Measurements from ENCODE around the genes INF2 and MTA1.

GRCh38 chr14:104688654-104689728 lies at the start of gene INF2:
Gene INF2, plus strand, starts transcription at chr14:104689618.
- RRBS, result 19% methylated on average over 18 of the region's 80 CpGs

DNA sequence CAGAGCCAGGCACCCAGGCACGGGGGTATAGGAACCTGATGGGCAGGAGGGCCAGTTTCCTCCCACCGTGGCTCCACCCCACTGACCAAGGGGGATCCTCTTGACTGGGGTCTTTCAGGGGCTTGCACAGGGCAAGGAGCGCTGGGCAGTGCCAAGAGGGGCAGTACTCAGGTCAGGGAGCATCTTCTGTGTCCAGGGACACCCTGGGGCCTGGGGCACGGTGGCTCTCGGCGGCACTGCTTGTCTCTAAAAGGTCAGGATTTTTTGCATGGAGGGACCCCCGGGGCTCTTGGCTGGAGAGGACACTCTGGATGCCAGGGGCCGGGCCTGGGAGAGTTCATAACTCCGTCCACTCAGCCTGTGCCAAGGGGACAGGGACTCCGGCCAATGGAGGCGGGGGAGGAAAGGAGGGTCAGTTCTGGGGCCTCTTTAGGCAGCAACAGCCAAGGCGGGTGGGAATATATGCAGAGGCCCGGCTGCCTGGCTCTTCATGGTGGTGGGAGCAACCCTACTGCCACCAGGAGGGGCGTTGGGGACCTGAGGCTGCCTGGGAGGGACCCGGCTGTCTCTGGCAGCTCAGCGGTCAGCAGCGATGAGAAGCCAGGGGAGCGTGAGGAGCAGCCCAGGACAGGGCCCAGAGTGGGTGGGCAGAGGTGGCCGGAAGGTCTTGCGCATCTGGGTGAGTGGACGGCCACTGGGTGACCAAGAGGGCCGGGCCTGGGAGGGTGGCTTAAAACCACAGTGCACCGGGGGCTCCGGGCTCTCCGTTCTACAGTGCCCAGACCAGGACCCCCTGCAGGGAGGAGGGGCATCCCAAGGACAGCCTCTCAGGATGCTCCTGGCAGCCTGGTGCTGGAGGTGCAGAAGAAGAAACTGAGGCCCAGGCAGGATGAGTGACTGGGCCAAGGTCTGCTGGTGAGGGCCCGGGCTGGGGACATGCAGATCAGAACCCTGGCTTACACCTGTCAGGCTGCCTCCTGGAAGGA lies 9.8 kb downstream of the INF2 start:
- RRBS, result 93% methylated on average over 11 of the region's 26 CpGs

DNA sequence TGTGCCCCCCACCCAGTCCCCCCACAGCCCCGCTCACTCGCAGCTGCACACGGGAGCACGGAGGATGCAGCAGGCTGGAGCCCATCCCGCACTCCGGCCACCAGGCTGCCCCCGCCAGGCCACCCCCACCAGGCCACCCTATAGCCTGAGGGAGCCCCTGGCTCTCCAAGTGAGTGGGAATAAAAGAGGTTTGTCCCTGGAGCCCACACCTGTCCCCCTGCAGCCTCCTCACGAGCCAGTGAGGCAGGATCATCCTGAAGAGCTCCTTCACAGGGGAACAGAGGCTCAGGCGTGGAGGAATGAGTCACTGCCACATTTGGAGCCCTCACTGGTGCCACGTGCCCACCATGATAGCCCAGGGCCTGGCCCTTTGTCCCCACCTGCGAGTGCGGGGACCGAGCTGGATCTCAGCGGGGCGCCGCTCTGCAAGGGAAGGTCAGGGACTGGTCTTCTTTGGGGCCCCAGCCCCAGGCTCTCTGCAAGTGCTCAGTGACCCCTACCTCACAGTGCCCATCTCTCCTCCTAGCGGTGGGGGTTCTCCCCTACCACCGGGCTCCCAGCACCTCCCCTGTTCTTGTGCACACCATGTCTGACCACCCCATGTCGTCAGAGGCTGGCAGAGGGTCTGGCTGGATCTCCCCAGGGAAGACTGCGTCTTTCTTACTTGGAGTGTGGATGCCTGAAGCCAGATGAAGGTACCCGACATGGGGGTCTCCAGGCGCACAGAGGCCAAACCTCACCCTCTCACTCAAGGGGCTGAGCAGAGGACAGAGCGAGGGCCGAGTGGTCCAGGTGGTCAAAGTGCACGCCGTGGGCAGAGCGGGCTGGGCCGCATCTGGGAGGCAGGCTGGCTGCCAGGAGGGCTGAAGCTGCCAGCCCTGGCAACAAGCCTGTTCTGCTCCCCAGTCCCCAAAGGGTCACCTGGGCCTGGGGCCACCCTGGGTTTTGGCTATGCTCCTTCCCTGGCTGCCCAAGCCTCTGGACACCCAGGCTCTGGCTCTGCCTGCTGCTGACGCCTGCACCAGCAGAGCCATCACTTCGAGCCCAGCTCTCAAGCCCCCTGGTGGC lies 2.3 kb downstream of the ADSS1 start:
- RRBS, result no CpG with 5 or more reads among the region's 30 CpGs

- RRBS, result no CpG with 5 or more reads among the region's 34 CpGs
Measured at GRCh38 chr14:104732094-104733427, 8.5 kb downstream of the ADSS1 start.

DNA sequence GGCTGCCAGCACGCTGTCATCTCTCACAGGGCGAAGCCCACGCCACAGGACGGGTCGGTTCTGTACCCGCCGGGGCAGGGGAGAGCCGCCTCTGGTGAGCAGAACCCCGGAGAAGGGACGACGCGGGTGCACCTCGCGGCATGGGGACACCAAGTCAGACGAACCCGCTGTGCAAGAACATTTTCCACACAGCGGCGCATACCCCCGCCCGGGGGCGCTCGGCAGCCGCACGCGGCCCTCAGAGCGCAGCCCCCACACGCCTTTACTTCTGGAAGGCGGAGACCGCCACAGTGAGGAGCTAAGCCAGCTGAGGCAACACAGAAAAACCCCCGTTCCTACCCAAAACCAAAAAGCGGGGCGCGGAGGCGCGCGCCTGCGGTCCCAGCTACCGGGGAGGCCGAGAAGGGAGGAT lies 942 bp upstream of the SIVA1 start:
- RRBS, result 94% methylated on average over 10 of the region's 39 CpGs

- RRBS, result no CpG with 5 or more reads among the region's 9 CpGs
Measured at GRCh38 chr14:104858736-104859413, 6.2 kb upstream of the CEP170B start.

DNA sequence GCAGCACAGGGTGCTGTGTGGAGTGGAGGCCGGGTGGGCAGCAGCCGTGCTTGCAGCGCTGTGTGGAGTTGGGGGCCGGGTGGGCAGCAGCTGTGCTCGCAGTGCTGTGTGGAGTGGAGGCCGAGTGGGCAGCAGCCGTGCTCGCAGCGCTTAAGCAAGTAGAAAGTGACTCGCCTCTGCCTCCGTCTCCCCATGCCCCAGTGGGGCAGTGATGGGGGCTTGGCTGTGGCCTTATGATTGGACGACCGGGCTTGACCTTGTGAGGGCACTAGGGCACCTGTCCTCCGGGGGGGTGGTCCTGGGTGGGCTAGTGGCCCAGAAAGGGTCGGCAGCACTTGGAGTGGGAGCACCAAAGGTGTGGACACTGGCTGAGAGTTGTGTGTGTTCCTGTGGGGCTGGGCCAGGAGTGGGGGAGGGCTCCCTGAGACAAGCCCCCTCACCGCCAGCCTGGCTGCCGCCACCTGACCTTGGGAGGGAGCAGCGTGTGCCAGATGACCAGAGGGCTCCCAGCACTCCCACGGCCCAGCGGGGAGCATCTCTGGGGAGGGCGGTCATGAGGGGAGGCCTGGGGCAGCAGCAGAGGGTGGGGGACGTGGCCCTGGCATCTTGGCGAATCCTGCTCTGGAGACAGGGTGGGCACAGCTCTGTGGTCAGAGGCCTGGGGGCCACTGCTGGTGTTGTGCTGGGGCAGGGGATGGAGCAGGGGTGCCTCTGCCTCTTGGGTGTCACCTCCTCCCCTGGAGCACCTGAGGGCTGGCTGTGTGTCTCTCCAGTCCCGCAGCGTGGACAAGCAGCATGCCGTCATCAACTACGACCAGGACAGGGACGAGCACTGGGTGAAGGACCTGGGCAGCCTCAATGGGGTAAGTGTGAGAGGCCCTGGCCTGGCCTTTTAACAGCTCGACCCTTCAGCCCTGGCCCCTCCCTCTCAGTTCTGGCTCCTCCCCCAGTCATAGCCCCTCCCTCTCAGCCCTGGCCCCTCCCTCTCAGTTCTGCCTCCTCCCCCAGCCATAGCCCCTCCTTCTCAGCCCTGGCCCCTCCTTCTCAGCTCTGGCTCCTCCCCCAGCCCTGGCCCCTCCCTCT lies 10.8 kb downstream of the CEP170B start:
- RRBS, result 96% methylated on average over 3 of the region's 29 CpGs

DNA sequence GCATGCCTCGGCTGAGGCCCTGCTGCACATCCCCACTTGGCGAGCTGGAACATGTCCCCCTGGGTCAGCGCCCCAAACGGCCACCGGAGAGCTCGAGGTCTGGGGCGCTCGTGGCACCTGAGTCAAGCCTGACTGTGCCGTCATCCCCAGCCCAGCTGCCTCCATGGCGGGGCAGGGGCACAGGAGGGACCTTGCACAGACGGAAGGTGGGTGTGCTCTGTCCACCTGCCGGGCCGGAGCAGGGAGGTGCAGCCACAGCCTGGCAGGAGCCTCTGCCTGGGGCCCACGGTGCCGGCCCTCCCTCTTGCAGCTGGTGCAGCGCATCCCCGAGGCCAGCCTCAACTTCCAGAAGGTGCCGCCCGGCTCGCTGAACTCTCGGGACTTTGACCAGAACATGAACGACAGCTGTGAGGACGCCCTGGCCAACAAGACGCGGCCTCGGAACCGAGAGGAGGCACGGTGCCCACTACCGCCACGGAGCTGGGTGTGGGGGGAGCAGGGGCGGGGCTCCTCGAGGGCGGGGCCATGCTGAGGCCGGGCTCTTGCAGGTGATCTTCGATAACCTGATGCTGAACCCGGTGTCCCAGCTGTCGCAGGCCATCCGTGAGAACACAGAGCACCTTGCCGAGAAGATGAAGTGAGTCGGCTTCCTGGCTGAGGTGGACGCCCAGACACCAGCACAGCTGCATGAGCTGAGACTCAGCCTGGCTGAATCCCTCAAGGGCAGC lies 28.3 kb downstream of the CEP170B start:
- RRBS, result 93% methylated on average over 4 of the region's 41 CpGs

DNA sequence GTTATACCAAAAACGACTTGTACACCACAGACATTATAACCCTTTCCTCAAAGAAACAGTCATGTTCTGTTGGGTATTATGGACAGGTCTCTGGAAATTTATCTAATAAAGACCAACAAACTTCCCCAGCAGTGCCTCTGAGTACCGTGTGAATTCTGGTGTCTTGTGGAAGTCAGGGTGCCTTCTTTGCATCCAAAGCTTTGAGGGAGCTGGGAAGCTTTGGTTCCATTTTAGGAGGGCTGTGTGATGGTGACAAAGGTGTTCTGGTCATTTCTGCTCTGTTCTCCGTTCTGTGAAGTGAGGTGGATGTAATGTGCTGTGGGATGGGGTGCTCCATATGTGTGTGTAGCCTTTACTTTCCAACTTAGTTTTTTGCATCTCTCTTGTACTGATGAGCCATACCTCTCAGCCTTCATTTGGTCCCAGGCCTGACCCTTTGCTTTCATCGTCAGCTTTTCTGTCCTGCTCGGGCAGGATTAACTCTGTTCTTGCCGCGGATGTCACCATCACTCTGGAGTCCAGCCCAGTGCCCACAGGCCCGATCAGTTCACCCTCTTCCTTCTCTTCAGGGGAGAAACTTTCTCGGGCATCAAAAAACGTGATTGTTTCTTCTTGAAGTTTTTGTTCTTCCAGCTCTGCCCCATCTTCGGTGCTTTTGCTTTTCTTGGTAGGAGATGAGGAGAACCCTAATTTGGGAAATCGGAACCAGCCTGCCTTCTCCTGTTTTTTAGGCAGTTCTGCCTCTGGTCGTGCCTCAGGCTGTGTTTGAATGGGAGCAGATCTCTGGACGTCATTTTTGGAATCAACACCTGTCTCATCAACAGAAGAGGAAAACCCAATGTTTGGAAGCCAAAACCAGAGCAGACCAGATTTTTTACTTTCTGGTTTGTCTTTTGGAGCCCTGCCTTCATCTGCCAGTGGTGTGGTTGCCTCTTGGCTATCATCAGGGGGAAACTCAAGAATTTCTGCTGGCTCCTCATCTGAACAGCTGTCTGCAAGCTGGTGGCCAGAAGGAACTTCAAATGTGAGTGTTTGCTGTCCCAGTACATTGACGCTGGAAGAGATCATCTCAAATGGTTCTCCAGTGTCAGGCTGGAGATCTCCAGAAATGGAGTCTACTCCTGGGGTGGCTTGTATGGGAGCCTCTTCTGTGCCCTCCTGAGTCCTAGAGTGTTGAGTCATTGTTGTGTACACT lies 13.4 kb downstream of the PLD4 start:
- RRBS, result no CpG with 5 or more reads among the region's 15 CpGs

GRCh38 chr14:105018132-105018574 lies 2.7 kb downstream of the CDCA4 start:
- RRBS, result no CpG with 5 or more reads among the region's 4 CpGs

- RRBS, result no CpG with 5 or more reads among the region's 8 CpGs
Measured at GRCh38 chr14:105080454-105080805, 15.2 kb upstream of the GPR132 start.

- RRBS, result 57% methylated on average over 15 of the region's 20 CpGs
Measured at GRCh38 chr14:105199037-105199581, 18.0 kb upstream of the NUDT14 start.

GRCh38 chr14:105225961-105226613 lies 22.2 kb upstream of the BTBD6 start:
- RRBS, result 100% methylated on average over 1 of the region's 12 CpGs

DNA sequence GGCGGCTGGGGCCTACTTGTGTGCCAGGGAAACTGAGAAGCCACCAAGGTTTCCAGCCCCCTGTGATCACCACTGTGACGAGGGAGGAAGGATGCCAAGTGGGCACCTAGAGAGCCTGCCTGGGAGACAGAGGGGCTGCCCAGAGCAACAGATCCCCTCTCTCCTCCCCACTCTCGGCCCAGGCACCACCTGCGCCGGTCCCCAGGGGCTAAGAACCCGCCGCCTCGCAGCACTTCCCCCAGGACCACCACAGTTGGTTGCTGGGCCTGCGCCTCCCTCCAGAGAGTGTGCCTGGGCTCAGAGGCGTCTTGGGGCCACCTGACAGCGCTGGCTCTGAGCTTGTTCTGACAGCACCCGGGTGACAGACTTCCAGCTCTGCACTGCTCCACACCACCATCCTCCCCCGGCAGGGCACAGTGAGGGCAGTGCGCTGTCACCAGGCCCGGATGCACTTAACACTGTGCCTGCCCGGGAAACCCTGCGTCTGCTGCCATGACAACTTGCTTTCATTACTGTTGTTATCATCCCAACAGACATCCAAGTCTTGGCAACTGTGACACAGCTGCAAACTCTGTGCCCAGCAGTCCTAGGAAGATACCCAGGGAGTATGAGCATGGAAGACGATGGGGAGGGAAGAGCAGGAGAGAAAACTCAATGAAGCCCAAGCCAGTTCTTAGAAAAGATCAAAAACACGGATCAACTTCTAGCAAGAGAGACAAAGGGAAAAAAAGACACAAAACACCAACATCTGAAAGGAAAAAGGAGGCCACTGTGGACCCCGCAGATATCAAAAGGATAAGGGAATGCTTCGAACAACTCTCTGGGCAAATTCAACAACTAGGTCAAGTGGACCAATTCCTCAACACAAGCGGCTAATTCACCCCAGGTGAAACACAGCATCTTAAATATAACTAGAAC lies 6.5 kb downstream of the BRF1 start:
- RRBS, result 97% methylated on average over 4 of the region's 22 CpGs

- RRBS, result no CpG with 5 or more reads among the region's 33 CpGs
Measured at GRCh38 chr14:105367973-105368601, 30.3 kb upstream of the TEX22 start.

GRCh38 chr14:105385541-105386093 lies 12.7 kb upstream of the TEX22 start:
- RRBS, result no CpG with 5 or more reads among the region's 21 CpGs

DNA sequence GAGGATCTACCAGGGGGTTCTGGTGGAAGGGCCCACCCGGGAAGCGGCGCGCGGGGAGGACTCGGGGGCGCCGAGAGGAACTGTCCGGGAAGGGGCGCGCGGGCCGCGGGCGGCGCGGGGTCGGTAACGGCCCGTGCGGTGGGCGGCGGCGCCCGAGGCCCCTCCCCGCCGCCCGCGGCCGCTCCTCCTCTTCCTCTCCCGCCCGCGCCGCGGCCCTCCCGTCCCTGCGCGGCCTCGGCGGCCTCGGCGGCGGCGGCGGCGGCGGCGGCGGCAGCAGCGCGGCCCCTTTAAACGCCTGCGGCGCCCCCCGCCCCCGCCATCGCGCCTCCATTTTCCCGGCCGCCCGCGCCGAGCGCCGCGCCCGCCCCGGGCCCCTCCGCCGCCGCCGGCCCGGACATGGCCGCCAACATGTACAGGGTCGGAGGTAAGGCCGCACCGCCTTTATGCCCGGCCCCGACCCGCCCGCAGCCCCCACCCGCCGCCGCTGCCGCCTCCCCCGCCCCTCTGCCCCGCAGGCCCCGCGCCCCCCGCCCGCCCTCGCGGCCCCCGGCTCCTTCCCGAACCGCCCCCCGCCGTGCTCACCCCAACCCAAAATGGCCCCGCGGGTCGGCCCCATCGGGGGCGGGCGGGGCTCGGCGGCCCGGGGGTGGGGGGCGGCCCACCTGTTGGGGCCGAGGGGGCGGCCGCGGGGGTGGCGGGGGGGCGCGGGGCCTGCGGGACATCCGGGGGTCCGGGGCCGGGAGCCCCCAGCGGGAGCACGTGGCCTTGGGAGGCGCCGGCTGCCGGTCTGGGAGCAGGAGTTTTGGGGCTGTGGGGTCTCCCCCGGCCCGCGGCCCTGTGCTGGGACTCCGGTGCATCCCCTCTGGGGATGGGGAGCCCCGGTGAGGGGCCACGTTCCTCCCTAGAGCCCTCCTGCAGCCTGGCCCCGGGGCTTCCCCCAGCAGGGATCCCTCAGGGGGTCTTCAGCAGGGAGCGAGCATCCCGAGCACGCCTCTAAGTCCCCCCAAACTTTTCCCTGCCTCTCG lies at the start of gene MTA1:
TSS of gene MTA1 (plus strand) at position 188 of the 1,025 bp plus-strand sequence.
- RRBS, result 1% methylated on average over 47 of the region's 135 CpGs

DNA sequence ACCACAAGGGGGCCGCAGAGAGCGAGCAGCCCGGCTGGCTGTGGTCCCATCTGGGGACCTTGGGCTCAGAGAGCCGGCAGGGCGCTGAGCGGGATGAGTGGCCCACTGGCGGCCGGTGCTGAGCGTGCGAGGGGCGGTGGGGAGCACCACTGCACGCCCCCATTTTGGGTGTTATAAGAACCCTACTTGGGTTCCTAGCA lies 25.9 kb upstream of the CRIP2 start:
- RRBS, result 94% methylated on average over 9 of the region's 12 CpGs

DNA sequence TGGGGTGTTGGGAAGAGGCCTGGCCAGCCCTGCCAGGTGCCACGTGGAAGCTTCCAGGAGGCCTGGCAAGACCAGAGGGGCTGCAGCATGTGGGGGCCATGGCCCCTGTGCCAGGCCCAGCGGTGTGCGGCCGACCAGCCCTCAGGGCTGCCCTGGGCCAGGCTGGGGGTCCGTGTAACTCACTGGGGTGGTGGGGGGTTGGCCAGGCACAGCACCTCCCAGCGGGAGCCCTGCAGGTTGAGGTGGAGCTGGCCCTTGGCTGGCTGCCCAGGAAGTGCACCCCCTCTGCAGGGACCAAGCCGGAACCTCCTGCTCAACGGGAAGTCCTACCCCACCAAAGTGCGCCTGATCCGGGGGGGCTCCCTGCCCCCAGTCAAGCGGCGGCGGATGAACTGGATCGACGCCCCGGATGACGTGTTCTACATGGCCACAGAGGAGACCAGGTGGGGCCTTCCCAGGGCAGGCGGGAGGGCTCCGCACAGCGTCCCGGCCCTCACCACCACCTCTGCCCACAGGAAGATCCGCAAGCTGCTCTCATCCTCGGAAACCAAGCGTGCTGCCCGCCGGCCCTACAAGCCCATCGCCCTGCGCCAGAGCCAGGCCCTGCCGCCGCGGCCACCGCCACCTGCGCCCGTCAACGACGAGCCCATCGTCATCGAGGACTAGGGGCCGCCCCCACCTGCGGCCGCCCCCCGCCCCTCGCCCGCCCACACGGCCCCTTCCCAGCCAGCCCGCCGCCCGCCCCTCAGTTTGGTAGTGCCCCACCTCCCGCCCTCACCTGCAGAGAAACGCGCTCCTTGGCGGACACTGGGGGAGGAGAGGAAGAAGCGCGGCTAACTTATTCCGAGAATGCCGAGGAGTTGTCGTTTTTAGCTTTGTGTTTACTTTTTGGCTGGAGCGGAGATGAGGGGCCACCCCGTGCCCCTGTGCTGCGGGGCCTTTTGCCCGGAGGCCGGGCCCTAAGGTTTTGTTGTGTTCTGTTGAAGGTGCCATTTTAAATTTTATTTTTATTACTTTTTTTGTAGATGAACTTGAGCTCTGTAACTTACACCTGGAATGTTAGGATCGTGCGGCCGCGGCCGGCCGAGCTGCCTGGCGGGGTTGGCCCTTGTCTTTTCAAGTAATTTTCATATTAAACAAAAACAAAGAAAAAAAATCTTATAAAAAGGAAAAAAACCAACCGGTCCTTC lies 4.7 kb upstream of the CRIP2 start:
- RRBS, result 96% methylated on average over 15 of the region's 70 CpGs

GRCh38 chr14:105481721-105482601 lies 4.7 kb upstream of the CRIP1 start:
- RRBS, result 0% methylated on average over 3 of the region's 30 CpGs

Measured in HTR-8/SVneo (cell line).